Thoracic aorta endothelial cell (primary cell): ENCODE data around the gene H2AC12.

DNA sequence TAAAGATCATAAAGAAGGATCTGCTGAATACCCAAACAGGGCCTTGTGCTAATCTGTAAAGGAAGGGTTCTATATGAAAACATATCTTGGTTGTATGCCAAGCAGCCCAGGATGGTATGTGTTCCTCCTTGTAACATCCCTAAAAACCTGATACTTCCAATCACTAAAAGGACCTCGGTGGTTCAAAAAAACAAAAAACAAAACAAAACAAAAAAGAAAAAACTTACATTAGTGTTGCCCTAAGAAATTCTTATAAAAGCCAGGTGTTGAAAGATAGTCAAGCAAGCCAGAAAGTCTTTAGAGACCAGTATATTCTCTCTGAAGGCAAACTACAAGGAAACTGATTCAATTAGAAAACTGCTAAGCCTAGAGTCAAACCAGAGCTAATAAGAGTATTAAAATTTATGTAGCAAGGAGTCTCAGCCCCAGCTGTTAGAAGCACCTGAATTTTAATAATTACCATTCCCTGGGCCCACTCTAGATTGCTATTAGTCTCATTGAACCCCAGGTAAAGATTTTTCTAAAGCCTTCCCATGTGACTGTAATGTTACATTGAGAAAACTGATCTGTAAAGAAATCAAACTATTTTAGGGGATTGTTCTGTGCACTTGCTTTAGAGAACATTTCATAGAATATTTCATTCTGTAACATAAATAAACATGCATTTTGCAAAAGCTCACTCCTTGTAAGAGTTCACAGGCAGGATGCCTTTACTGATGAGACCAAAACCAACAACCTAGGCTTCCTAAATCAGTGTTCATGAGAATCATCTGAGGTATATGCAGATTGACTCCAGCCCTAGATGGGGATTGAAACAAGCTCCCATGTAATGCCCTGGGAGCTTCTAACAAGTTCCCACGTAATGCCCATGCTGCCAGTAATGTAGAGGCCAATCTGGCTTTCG is 1.4 kb downstream of the H3C8 start:
- CAGE, long polyA plus RNA = no peak

DNA sequence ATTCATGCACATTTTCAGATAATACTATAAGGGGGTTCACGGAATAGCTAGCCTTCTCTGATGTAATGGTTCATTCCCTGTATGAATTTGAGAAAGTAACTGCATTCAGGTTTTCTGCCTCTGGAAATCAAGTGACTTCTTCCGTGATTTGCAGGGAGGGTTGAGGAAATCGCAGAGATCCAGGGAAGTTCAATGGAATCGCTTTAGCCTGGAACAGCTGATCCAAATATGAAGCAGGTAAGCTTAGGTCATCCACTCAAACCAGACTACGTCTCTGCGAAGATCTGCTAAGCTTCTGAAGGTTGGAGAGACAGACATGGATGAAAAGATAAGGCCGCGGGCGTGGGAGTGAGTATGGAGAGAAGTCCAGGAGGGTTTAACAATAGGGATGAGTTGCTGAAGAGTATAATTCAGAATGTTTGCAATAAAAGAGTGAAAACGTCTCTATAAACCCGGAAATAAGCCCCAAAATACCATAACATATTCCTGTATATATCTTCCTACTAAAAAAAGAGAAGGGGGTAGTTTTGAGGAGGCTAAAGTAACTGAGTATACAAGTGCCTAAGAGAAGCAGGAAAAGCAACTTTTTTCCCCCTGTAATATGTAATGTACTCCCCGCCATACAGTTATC is 34.1 kb upstream of the BTN3A2 start:
- CAGE, long polyA plus RNA = no peak

- CAGE, long polyA plus RNA = no peak
These were observed 7.8 kb downstream of the BTN3A2 start for GRCh38 chr6:26372584-26373334.

DNA sequence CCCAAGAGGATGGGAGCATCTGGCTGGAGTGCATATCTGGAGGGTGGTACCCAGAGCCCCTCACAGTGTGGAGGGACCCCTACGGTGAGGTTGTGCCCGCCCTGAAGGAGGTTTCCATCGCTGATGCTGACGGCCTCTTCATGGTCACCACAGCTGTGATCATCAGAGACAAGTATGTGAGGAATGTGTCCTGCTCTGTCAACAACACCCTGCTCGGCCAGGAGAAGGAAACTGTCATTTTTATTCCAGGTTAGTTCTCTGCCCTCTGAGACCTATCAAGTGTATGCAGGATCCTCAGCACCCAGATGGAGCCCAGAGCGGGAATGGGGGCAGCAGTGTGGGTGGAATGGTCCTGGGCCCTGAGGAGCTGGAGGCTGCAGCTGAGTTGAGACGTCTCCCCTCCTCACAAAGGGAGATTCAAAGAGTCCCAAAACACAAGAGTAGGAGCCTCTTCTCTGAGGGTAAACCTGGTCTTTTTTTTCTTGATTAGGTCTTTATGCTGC is 5.2 kb downstream of the BTN2A2 start:
- CAGE, long polyA plus RNA = no peak

DNA sequence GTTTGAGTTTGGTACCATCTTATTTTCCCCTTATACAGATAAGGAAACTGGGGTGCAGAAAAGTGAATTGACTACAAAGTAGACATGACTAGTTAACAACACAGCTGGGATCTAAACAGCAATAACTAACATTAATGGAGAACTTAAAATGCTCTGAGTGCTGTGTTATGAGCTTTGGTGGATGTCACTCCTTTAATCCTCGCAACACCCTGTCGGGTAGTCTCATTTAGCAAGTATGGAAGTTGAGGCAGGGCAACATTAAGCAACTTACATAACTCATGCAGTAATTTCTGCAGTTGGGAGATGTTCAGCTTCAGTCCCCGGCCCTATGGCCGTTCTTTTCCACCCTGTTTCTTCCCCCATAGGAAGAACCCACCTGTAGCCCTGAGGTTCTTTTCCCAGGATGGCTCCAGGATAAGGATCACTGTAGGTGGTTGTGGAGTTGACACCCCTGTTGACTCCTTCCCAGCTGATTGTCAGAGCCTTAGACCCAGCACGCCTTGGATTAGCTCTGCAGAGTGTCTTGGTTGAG is 11.9 kb downstream of the BTN3A1 start:
- CAGE, long polyA plus RNA = no peak

GRCh38 chr6:26458486-26458922 is 749 bp downstream of the BTN2A1 start:
- CAGE, long polyA plus RNA = no peak

GRCh38 chr6:26462984-26463600 is 5.3 kb downstream of the BTN2A1 start:
- CAGE, long polyA plus RNA = no peak

DNA sequence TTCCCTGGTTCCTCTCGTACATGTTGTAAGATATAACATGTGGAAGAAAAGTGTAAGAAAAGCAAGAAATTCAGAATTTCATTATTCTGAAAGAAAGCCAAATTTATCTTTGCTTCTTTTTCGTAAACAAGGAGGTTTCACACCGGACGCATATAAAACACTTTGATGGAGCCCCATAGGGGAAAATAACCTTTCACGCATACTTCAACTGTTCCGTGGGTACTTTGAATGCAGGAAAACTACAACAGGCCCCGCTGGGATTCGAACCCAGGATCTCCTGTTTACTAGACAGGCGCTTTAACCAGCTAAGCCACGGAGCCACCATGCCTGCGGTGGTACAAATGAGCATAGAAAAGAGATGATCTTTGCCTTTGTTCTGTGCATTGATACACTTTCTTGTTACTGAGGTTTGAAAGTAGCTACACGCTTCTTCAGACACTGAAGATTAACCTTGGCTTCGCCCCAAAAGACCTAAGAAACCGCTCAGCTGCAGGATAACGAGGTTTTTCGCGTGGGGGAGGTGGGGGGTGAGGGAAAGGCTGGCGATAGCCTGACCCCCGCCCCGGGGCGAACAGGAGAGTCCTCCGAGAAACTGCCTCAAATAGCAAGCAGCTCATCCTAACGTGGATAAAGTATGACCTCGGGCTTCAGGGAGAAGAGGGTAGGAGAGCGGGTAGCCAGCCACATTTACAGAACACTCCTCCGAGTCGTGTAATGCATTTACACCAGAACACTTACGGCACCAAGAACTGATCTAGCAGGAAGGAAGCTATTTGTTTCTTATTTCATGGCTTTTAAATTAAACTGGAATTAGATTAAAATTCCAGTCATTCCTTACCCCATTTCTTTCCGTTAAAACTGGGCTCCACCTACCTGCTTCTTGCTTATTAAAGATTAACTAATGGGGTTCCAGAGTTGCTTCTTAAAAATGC is 5.2 kb upstream of the HMGN4 start:
- CAGE, long polyA plus RNA = no peak

GRCh38 chr6:26550123-26551018 is 12.2 kb downstream of the HMGN4 start:
- CAGE, long polyA plus RNA = no peak

DNA sequence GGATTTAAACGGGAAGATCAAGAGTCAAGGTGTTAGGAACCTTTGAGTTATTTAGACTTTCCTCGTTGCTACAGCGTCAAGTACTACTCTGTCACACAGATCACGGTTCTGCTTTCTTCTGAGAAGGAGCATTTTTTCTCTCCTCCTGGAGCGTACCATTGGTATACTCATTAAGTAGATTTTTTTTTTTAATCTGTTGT is 17.4 kb downstream of the HMGN4 start:
- CAGE, long polyA plus RNA = no peak

GRCh38 chr6:26571564-26572516 is 24.9 kb upstream of the ABT1 start:
- CAGE, long polyA plus RNA = no peak

DNA sequence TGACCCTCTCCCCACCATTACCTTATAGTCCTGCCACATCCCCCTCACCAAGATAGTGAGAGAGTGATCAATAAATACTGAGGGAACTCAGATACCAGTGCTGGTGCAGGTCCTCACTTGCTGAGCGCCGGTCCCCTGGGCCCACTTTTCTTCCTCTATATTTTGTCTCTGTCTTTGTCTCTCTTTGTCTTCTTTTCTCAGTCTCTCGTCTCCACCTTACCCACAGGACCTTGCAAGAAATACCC is 17.4 kb downstream of the ZNF322 start:
- CAGE, long polyA plus RNA = no peak

- CAGE, long polyA plus RNA = no peak
These were observed 111.3 kb upstream of the ZNF322 start for GRCh38 chr6:26770954-26771233.

DNA sequence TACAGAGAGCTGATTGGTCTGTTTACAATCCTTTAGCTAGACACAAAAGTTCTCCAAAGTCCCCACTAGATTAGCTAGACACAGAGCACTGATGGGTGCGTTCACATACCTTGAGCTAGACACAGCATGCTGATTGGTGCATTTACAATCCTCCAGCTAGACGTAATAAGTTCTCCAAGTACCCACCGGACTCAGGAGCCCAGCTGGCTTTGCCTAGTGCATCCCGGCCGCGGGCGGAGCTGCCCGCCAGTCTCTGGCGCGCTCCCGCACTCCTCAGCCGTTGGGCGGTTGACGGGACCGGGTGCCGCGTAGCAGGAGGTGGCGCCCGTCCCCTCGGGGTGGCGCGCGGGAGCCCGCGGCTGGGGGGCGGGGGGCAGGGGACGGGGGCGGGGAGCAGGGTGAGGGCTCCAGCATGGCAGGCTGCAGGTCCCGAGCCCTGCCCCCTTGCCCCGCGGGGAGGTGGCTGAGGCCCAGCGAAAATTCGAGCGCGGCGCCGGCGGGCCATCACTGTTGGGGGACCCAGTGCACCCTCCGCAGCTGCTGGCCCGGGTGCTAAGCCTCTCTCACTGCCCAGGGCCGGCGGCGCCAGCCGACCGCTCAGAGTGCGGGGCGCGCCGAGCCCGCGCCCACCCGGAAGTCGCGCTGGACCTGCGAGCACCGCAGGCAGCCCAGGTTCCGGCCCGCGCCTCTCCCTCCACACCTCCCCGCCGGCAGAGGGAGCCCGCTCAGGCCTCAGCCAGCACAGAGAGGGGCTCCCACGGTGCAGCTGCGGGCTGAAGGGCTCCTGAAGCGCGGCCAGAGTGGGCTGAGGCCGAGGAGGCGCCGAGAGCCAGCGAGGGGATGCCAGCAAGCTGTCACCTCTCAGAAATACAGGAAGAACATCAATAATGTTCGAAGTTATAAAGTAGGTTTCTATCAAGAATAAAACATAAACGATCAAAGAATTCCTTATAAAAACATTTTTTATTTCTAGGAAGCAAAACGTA is 176.0 kb downstream of the H2BC11 start:
- CAGE, long polyA plus RNA = no peak

DNA sequence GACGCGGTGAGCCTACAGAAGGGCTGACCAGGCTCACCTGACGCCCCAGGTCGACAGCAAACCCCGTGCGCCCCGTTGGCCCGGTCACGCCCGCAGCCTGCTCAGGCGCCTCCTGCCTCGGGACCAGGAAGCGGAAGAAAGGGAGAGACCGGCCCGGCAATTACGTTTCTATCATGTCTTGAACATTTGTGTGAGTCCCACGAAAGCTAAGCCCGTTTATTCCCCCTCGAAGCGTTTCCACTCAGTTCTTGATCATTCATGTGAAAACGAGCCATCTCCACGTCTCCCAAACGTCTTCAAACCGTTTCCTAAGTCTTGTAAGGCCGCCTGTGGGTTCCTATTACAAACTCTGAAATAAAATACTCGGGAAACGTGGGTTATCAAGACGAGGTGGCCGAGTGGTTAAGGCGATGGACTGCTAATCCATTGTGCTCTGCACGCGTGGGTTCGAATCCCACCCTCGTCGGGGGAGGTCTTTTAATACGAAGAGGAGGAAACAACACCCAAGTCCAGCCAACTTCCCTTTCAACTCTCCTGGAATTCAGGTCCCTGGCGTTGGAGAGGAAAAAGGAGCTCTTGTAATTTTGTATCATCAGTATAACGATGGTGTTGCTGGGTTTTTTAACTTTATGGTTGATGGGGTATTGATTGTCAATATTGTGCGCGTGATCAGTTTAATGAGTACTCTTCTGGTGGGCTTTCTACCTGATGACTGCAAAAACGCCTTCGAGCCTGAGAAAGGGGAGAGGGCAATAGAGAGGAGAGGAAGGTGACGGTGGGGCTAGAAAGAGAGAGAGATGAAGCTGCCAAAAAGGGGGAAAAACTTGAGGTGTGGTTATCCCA is 35.5 kb downstream of the H2BC11 start:
- CAGE, long polyA plus RNA = no peak

GRCh38 chr6:27146942-27147841 is at the start of gene H2AC12:
TSS of gene H2AC12 (plus strand) at chr6:27147106.
- CAGE, long polyA plus RNA = no peak

DNA sequence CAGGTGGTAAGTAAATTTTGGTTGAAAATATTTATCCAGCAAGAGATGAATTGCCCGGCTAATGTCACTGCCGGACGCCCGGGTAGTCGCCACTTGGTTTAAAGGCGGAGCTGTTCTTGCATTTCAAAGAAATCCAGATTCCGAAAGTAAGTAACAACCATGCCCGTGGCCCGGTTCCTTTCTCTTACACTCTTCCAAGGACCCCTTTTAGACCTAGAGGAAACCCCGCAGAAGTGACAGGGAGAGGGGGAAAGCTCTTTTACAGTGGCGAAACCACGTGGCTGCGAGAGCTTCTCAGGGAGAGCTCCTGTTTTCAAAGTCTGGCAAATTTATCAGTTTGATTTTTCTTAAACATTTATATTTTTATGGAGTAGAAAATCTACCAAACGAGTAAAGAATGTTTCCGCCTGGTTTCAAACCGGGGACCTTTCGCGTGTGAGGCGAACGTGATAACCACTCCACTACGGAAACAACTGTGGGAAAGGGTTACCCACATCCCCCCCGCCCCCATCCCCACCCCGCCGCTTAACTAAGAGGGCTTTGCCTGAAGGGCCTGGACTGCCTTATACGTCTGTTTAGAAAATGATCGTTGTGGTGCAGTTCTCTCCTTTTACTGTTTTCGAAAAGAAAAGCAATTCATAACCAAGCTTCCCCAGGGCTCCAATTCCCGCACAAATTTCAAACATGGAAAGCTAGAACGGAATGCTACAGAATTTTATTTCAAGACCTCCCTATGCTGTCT is 41.6 kb upstream of the PRSS16 start:
- CAGE, long polyA plus RNA = no peak

- CAGE, long polyA plus RNA = no peak
These were observed 31.5 kb downstream of the POM121L2 start for GRCh38 chr6:27280551-27280918.

DNA sequence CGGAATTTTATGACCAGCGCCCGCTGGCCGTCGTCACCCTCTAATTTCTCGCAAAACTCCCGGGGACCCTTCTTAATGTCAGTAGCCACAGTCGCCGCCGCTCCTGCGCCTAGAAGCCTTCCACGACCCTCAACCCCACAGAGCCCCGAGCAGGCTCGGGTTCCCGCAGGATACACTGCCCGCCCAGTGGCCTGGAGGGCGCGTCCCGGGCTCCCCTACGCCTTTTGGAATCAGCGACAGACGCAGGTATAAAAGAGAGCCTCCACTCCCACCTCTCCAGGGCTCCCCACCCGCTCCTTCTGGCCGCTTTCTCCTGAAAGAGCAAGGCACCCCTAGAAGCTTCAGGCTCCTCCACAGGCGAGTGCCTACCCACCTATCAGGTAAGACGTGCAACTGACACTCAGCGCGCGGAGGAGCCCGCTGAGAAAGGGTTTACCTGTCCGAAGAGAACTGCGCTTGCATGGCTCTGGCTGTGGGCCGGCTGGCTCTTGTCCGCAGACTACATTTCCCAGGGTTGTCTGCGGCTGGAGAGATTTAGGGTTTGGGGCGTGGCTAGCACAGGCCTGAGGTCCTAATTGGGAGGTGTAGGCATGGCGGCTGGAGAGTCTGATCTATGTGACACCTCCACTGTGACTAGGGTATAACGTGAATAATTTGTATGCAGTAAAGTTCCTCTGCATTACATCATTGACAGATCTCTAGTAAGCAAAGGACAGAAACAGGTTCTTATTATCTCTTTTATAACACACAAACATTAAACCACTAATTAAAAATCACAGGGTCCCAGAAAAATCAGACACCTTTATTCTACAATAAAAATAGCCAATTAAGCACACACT is 13.6 kb upstream of the ZNF391 start:
- CAGE, long polyA plus RNA = no peak

GRCh38 chr6:27503360-27503989 is 30.6 kb upstream of the ZNF184 start:
- CAGE, long polyA plus RNA = no peak